ENCODE data around the gene SNX3.

- PRO-cap: no peak
Observed at GRCh38 chr6:106724707-106725313, 95.4 kb downstream of the QRSL1 start.

DNA sequence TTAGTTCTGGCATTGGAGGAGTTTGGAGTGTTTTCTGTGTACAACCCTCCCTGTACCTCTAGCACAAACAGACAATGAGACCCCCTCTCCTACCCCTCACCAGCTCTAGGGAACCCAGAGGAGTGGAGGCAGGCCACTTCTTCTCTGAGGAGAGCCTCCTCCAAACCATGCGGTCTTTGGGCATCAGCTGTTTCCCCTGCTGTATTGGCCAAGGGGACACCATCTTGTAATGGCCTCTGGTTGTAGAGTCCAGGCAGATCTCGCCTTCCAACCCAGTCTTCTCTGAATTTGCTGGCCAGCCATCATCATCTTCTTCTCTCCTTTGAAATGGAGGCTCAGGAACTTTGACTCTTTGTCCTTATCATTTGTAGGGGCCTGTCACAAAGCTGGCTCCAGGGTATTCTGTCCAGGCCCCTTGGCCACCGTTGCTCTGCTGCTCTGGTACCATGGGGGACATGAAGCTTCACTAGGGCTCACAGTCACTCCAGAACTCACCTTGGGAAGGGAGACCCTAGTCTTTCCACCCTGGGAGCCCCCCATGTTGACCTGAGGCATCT is 111.5 kb downstream of the QRSL1 start:
- PRO-cap: no peak

- PRO-cap: no peak
Observed at GRCh38 chr6:106743959-106744815, 114.8 kb downstream of the QRSL1 start.

DNA sequence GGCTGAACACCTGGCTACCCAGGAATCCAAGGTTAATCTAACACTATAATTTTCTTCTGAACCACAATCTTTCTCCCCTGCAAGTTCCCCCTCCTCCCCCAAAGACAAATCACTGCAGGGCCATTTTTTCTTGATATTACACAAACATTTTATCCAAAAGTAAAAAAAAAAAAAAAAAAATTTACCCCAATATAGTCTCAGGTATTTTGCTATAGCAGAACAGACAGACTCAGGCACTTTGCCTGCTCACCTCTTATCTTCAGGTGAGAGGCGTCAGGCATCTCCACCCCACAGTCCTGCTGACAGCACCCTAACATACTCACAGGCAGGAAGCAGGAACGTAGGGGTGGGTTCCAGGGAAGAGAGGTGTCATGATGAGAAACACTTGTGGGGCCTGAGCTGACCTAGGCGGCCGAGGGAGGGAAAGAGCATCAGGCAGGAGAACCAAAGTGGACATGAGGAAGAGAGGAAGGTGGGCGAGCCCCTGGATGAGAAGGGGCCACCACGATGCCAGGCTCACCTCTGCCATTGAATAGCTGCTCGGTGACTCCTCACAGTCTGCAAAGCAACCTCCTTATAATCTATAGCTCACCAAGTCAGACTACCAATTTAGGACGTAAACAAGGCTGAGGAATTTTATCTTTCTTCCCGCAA is 152.7 kb downstream of the QRSL1 start:
- PRO-cap: no peak

DNA sequence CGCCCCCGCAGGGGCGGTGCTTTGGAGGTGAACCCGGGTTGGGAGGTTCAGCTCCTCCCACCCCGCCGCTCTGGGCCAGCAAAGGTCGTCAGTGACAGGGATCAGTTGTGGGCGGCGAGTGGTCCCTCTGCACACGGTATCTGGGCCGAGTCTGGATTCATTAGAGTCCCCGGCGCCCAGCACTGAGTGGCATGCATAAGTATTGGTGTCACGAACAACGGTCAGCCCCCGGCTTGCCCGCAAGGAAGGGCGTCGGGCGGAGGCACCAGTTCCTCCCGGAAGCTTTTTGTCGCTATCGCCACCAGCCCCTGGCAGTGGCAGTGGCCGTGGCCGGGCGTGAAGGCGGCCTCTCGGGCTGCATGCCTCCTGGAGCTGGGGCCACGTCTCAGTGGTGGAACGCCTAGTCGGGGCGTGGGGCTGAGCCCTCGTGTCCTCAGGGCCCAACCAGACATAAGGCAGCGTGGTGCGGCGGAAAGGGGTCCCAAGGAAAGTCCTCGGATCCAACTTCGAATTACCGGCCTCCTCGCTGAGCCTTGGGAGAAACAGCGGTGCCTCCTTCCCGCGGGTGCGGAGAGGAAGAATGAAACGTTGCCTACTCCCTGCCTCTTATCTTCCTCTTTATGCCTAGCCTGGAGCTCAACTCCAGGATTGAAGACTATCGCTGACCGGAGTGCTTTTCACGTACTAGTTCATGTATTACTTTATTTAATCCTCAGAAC is 431 bp upstream of the PDSS2 start:
- PRO-cap: bidirectional peak, plus-strand start at position 104 of the sequence, minus-strand start outside the sequence; unidirectional peak, plus-strand start at position 320 of the sequence; unidirectional peak, minus-strand start at position 582 of the sequence

DNA sequence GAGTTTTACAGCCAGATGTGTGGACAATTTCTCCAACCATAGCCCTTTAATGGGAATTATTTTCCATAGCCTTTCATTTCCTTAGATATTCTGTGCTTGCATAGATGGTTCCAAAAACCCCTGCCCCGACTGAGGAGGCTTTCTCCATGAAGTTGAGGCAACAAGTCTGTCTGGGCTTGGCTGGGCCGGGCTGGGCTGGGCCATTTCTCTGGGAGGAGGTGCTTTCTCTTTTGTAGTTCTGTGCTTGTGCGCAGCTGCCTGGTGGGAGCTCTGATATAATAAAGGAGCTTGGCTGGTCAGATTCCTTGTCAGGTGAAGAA is 71.4 kb downstream of the SOBP start:
- PRO-cap: no peak

GRCh38 chr6:107709266-107709759 is 114.8 kb downstream of the SCML4 start:
- PRO-cap: no peak

GRCh38 chr6:107731803-107732366 is 92.2 kb downstream of the SCML4 start:
- PRO-cap: unidirectional peak, minus-strand start at chr6:107732150

GRCh38 chr6:108001941-108002140 is 43.8 kb upstream of the SEC63 start:
- PRO-cap: no peak

- PRO-cap: bidirectional peak, plus-strand start at chr6:108261296, minus-strand start at chr6:108261097; unidirectional peak, minus-strand start at chr6:108261752
Observed at GRCh38 chr6:108260681-108261800, at the start of gene SNX3. SNX3 (minus strand) TSS chr6:108261040.

- PRO-cap: unidirectional peak, minus-strand start at chr6:108562314; unidirectional peak, minus-strand start at chr6:108562570; unidirectional peak, minus-strand start at chr6:108562706
Observed at GRCh38 chr6:108562032-108563000, 1.6 kb downstream of the FOXO3 start.

DNA sequence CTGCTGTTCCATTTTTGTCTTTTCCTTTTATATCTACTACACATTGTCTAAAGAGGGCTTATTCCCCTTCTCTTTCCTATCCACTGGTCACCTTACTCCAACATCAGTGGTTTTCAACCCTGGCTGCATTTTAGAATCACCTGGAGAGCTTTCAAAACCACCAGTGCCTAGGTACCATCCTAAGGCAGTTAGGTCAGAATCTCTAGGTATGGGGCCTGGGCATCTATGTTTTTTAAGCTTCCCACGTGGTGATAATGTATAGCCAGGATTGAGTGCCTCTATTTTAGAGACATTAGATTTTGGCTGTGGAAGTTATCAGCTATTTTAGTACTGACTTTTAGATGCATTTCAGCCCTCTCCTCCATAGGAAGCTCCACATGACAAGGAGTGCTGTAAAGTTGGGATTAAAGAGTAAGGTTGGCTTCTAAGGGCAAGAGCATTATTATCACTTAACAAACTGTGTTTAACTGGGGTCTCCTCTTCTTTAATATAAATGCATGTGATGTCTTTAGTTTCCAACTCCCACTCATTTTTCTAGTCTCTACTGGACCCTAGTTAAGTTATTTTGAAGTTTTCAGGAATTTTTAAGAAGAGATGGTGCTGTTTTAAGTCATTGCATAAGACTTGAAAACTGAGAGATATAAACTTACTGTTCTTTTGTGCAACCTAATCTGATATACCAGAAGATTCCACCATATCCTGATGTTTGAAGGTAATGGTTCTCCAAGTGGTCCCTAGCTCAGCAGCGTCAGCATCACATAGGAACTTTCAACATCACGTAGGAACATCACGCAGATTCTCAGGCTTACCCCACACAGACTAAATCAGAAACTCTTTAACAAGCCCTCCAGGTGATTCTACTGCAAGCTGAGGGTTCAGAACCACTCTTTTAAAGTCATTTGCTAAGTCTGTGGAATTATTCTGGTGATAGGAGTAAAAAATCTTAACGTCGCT is 17.0 kb downstream of the FOXO3 start:
- PRO-cap: no peak

DNA sequence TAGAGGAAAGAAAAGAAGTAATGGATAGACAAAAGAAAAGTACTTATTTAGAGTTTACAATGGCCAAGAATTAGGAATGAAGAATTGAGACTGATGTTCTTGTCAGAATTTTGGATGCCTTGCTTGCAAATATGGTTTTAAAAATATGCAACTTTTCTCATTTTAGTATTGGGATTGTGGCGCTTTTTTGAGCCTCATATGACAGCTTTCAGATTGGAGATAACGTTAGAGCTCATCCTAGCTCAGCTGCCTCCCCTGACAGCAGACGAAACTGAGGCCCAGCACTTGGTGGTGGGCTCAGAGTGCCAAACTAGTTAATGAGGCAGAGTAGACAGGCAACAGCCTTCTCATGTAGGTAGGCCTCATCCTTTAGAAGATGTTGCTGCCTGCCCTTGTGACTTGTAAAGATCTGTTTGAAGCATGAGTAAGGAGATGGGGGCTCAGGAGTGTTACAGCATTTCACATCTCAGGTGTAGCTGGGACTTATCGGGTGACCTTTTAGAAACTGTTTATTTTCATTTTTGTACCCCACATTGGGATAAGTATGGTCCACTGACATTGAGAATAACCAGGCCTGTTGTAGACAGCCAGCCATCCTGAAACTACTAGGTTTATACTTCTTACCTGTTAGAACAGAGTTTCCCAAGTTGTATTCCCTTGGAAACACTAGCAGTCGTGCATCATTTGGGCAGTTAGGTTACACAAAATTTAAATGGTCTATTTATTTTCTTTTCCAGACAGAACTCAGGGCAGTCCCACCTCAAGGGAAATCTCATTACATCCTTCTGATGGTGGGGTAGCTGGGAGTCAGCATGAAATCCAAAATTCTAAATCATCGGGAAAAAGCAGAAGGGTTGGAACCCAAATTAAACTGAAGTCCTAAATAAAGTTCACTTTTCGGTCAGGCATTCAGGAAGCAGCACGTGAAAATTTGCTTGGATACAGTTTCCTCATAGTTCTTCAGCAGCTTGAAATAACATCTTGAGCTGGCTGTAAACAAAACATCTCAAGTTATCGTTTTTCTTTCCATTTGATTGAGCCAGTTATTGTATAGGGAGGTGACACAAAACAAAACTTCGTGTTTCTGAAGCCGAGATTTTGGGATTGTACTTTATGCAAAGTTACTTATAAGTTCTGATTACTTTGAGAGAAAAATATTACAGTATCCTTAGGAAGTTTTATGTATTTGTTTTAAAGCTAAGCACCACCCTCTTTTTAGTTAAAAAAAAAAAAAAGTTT is 30.4 kb downstream of the FOXO3 start:
- PRO-cap: no peak

- PRO-cap: no peak
Observed at GRCh38 chr6:108592448-108593482, 32.0 kb downstream of the FOXO3 start.

GRCh38 chr6:108597943-108598773 is 37.4 kb downstream of the FOXO3 start:
- PRO-cap: no peak

- PRO-cap: no peak
Observed at GRCh38 chr6:108653240-108653684, 92.5 kb downstream of the FOXO3 start.

DNA sequence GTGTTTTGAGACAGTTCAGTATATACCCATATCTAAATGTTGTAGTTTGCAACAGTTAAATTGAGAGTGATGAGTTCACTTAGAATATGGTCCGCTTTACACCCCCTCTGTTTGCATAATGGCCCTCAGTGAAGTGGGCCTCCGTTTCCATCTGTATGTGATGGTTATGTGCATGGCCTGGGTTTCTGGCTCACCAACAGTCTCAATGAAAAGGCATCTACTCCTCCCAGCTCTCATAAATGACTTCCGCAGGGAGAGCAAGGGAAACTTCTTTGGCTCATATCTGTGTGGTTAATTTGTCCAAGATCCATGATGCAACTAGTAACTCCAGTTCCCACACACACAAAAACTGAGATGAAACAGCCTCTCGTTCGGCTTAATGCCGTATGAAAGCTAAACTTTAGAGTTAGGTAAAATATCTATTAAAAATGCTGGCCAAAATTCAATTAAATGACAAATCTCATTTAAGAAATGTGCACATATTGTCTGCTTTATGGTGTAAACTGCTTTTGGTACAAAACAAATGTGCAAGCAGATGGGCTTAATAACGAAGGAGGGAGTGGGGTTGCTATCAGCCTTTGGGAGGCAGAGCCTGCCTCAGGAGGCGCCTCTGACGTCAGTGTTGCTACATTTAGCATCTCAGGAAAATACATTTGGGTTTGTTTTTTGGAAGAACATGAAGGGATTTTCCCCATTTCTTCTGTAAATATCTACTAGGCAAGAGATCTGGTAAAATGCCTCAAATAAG is 96.6 kb downstream of the ARMC2 start:
- PRO-cap: bidirectional peak, plus-strand start at position 345 of the sequence, minus-strand start at position 207 of the sequence

DNA sequence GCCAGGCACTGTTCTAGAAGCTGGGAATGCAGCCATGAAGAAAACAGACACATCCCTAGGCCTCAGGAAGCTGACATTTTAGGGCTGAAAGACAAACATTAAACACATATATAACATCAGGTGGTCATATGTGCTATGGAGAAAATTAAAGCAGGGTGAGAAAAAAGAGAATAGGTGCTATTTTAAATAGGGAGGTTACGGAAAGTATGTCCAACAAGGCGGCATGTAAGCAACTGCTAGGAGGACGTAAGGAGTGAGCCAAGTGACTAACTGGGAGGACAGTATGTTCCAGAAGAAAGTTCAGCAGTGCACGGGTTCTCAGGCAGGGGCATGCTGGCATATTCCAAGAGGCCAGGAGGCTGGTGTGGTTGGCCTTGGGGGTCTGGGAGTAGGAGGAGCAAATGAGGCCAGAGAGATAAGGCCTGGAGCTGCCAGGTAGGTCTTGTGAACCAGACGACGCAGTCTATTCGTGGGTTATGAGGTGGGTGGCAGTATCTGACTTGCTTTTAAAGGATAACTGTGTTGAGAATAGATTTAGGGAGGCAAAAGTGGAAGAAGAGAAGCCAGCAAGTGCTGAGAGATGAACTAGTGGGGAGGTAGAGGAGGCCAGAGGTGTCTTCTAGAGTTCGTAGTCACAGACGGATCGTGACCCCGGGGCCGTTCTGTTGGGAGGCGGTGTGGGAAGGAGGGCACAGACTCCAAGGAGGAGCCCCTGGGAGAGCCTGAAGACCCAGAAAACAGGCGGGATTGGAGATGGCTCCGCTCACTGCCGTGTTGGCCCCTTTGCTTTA is 112.5 kb downstream of the ARMC2 start:
- PRO-cap: no peak

DNA sequence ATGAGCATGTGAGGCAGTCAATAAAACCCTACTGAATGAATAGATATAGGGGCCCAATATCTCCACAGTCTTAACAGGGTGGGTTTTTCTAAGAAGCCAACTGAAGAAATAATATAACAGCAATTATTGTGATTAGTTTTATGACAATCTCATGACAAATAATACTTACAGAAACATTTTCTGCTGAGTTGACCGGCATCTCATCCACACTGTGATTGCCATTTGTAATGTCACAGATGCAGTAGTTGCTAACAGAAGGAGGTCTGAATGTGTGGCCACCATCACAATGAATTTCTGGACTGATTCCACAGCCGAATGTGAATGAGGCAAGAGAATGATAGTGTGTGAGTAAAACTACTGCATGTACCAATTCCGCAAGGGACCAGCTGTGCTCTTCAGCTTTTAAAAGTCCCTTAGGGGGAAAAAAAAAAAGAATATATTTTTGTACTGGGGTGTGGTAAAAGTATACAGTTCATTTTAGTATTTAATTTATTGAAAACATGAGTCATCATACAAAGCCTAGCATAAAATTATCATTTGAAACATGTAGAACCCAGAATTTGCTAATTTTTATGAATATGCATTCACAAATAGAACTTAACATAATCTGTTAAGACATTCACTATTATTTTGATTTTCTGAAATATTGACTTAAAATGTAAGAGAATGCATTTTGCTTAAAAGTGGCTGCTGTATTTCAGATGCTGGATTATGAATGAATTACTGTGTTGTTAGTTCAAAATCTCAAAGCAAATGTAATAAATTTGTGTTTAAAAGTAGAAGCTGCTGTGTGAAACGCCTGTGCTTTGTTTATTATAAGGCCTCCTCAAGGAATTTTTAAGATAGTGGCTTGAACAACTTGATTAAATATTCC is 96.1 kb downstream of the SESN1 start:
- PRO-cap: no peak

DNA sequence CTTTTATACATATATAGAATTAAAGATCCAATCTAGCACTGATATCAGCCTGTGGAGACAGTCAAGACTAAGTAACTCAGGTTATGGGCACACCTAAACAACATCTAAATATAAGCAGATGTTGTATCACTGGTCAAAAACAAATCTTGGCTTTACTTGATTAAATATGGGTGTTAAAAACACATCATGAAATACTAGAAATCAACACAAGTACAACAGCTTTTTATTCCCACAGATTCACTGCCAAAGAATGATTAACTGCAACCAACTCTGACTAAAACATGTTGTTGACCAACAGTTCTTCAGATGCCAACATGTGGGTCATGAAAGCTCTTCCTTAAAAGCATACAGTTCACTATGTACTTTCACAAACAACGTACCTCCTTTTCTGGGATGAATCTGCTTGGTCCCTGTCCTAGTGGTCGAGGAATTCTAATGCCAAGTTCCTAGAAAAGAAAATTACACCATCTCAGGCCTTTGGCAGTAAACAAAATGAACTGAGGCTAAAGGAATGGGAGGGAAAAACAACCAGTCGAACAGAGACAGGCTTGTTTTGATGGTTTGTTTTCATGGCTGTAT is 92.7 kb downstream of the SESN1 start:
- PRO-cap: no peak